Pericardium fibroblast (primary cell): Measurements from ENCODE around the genes TMEM140, WDR91 and NUP205.

DNA sequence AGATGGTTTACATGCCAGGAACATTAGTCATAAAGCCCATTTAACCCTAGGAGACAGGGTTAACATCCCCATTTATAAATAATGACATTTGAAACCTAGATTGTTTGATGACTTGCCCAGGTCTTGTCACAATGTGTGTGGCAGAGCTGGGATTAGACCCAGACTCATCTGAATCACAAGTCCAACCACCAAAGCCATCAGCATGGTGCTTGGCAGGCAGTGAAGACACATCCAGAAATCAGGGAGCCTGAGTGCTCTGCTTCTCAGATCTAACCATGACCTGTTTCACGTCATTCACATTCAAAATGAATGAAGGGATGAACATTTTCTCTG lies 6.1 kb downstream of the AKR1B10 start:
- RAMPAGE, long total RNA, result no peak

GRCh38 chr7:134669760-134670399 lies 23.2 kb downstream of the BPGM start:
- RAMPAGE, long total RNA, result no peak

- RAMPAGE, long total RNA, result no peak
Measured at GRCh38 chr7:134691920-134692506, 45.4 kb downstream of the BPGM start.

DNA sequence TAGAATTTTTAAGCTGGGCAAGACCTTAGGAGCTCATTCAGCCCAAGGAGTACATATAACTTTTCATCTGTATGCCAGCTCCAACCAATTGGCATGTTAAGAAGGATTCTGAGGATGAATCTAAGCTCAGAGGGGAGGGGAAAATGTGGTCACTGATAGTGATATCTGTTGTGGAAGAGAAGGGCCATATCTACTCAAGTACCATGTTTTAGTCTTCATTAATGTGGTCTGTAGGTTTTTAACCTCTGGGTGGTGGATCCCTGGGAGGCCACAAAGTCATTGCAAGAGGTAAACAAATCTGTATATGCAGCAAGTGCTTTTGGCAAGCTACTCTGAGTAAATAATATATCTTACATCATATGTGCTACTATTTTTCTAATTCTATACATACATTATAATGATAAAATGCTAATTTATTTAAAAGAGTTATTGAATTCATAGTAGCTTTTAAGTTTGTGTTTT lies 6.5 kb downstream of the CALD1 start:
- RAMPAGE, long total RNA, result no peak

GRCh38 chr7:134901381-134902200 lies 84.7 kb upstream of the AGBL3 start:
- RAMPAGE, long total RNA, result no peak

GRCh38 chr7:134910181-134910773 lies 76.0 kb upstream of the AGBL3 start:
- RAMPAGE, long total RNA, result no peak

- RAMPAGE, long total RNA, result no peak
Measured at GRCh38 chr7:134932646-134933861, 53.3 kb upstream of the AGBL3 start.

GRCh38 chr7:134966691-134967323 lies 19.5 kb upstream of the AGBL3 start:
- RAMPAGE, long total RNA, result no peak

GRCh38 chr7:134993755-134994439 lies 7.6 kb downstream of the AGBL3 start:
- RAMPAGE, long total RNA, result no peak

GRCh38 chr7:134994951-134996125 lies 9.0 kb downstream of the AGBL3 start:
- RAMPAGE, long total RNA, result no peak

GRCh38 chr7:135147669-135148916 lies at the start of gene TMEM140:
TMEM140 (plus strand) TSS chr7:135148072.
- RAMPAGE, long total RNA, result no peak

- RAMPAGE, long total RNA, result no peak
Measured at GRCh38 chr7:135150137-135150803, 2.4 kb downstream of the TMEM140 start.

GRCh38 chr7:135150804-135151975 lies 3.3 kb downstream of the TMEM140 start:
- RAMPAGE, long total RNA, result no peak

DNA sequence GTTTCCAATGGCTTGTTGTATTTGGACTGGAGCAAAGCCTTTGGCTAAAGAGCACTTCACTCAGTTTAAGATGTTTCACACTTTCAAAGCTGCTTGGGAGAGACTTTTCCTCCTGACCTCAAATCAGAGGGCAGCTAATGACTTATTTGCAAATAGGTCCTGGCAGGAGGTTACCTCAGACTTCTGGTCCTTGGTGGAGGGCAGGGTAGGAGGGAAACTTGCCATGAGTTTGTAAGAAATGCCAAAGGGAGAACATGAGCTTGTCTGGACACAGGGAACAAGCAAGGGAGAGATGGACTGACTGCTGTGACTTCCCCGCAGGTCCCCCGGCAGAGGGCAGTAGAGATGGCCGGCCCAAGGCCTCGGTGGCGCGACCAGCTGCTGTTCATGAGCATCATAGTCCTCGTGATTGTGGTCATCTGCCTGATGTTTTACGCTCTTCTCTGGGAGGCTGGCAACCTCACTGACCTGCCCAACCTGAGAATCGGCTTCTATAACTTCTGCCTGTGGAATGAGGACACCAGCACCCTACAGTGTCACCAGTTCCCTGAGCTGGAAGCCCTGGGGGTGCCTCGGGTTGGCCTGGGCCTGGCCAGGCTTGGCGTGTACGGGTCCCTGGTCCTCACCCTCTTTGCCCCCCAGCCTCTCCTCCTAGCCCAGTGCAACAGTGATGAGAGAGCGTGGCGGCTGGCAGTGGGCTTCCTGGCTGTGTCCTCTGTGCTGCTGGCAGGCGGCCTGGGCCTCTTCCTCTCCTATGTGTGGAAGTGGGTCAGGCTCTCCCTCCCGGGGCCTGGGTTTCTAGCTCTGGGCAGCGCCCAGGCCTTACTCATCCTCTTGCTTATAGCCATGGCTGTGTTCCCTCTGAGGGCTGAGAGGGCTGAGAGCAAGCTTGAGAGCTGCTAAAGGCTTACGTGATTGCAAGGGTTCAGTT lies 6.1 kb downstream of the CYREN start:
- RAMPAGE, long total RNA, result no peak

DNA sequence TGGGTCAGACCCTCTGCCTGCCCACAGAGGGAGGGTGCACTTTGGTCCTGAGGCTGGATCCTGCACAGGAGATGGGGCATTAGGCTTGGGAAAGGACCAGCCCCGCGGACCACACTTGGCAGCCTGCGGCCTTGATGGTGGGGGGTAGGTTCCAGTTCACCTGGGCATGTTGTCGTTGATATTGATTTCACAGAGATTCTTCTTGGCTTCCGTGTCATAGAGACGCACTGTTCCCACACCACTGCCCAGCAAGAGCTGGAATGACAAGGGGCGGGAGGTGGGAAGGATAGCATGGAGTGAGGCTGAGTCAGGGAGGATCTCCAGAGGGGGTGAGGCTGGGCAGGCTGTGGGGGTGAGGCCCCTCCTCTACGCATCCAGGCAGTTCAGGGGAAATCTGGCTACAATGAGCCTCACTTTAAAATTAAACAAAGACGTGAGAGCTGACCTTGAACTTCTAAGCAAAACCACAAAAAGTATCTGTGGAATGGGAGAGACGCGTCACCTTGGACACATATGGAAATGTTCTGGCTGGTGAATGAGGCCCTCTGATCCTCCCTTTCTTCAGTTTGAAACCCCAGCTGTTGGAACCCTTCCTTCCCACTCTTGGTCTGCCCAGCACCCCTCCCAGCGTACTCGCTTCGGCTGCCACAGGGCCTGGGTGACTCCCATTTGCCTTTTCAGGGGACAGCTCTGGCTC lies 17.8 kb downstream of the WDR91 start:
- RAMPAGE, long total RNA, result no peak

GRCh38 chr7:135210653-135211669 lies at the start of gene WDR91:
WDR91 (minus strand) TSS chr7:135211526.
- RAMPAGE, long total RNA, result no peak

GRCh38 chr7:135261096-135261839 lies 27.6 kb downstream of the STRA8 start:
- RAMPAGE, long total RNA, result no peak

GRCh38 chr7:135383386-135383969 lies 126.4 kb downstream of the CNOT4 start:
- RAMPAGE, long total RNA, result no peak

DNA sequence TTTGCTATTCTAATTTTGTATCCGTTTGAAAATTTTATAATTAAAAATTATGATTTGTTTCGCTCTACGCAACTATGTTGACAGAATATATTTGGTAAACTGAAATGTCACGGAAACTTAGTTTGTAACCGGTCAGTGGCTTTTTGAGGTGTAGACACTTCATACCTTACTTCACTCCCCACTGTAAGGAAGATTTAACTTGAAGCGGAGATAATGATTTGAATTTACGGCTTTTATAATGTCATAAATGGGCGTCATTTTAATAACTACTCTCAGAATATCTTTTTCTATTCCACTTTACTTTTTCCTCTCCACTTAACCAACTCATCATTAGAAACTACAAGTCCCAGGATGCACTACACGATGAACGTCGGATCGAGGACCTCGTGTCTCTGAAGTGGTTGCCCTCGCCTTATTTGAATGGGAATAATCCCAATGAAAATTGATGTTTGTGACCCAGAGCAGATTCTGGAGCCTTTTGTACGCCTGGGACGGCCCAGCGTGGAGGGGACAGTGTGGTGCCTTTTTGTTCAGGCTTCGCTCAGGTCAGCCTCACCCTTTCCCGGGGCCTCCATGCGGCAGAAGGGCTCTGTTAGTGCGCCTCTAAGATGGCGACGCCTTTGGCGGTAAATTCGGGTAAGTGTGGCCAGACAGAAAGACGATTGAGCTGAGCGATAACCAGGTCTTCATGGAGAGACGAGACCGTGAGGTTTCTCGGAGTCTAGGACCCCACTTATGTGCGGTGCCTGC lies at the start of gene NUP205:
NUP205 (plus strand) TSS at position 581 of the 750 bp plus-strand sequence.
- RAMPAGE, long total RNA, result start-site peak on the plus strand centred at position 579 of the sequence, 48 bp wide, 97 and 33 reads in 2 replicates

DNA sequence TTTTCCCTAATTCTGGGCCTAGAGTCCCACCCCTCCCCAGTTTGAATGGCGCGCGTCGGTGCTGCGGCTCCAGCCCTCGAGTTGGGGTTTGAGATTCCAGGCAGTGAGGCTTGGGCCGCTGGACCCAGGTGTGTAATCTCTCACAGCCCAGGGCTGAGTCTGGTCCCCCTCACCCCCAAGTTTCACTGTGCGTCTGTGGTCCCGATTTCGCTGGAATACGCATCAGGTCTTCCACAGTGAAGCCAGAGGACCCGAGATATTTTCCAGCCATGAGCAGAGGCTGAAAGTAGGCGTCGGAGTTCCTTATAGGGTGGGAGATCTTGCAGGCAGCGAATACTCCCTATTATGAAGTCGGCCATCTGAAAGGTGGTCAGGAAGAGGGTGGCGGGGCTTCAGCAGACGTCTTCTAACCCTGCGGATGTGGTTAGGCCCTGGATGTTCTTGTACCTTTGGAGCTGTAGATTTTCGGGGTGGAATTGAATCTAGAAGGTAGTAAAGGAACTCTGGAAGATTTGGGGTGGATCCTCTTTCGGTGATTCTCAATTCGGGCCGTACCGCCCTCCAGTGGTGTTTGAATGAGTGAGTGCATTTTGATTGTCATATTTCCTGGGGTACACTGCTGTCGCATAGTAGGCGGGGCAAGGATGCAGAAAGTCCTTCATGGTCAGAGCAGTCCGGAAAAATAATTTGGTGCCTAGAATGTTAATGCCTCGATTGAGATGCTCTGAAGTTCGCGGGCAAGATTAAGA lies 544 bp downstream of the NUP205 start:
- RAMPAGE, long total RNA, result no peak